ENCODE data around the genes AKTIP, IRX6 and MMP2.

DNA sequence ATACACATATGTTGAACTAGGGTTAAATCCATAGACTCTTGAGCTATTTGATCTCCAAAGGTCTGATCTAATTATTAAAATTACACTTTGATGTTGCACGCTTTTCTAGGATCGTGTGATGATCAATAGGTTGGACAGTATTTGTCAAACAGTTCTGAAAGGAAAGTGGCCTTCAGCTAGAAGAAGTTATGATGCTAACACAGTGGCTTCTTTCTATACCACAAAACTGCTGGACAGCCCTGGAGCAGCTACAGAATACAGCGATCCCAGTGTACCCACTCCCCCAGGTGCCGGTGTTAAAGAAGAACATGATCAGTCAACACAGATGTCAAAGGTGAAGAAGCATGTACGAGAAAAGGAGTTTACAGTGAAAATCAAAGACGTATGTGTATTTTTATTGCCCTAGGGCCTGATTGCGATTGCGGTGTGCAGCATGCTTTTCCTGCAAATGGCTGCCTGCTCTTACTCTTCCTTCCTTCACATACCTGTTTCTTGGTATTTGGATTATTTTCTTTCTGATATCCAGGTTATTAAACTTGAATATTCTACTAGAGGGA is 126.6 kb upstream of the RBL2 start:
- PRO-cap = no peak
- RAMPAGE, long total RNA, 2 experiments = no peak in any of the 2 experiments

GRCh38 chr16:53502186-53503402 is at the start of gene AKTIP:
AKTIP (minus strand) TSS chr16:53503209.
- PRO-cap = bidirectional peak, plus-strand start at chr16:53503026, minus-strand start at chr16:53503008; bidirectional peak, plus-strand start at chr16:53503635, minus-strand start at chr16:53503226
- RAMPAGE, long total RNA, 2 experiments = start-site peak on the minus strand in 2 of 2 experiments, at chr16:53503196-53503237 at its widest, 287 to 298 reads per replicate

DNA sequence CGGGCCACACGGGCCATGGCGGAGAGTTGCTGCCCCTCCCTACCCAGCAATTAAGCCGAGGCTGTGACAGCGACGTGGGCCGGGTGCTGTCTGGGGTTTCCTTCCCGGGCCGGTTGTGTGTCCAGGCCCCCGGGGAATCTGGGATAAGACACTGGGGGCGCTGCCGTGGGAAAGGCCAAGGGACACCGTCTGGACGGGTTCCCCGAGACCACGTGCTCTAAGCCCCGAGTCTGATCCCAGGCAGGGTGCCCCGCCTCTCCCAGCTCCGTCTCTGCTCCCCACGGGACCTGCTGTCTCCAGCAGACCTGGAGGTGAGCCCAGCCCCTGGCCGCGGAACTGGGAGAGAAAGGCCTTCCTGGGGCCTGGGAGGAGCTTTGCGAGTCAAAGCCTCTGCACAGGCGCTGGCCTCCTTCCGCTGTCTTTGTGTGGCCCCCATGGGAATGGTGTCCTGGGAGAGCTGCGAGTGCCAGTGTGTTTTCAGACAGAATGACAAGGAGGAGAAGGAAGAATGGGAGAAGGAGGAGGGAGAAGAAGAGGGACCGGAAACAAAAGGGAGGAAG is 92.2 kb downstream of the IRX3 start:
- PRO-cap = no peak
- RAMPAGE, long total RNA, 2 experiments = no peak in any of the 2 experiments

GRCh38 chr16:54265480-54265612 is 21.2 kb downstream of the IRX3 start:
- PRO-cap = no peak
- RAMPAGE, long total RNA, 2 experiments = no peak in any of the 2 experiments

DNA sequence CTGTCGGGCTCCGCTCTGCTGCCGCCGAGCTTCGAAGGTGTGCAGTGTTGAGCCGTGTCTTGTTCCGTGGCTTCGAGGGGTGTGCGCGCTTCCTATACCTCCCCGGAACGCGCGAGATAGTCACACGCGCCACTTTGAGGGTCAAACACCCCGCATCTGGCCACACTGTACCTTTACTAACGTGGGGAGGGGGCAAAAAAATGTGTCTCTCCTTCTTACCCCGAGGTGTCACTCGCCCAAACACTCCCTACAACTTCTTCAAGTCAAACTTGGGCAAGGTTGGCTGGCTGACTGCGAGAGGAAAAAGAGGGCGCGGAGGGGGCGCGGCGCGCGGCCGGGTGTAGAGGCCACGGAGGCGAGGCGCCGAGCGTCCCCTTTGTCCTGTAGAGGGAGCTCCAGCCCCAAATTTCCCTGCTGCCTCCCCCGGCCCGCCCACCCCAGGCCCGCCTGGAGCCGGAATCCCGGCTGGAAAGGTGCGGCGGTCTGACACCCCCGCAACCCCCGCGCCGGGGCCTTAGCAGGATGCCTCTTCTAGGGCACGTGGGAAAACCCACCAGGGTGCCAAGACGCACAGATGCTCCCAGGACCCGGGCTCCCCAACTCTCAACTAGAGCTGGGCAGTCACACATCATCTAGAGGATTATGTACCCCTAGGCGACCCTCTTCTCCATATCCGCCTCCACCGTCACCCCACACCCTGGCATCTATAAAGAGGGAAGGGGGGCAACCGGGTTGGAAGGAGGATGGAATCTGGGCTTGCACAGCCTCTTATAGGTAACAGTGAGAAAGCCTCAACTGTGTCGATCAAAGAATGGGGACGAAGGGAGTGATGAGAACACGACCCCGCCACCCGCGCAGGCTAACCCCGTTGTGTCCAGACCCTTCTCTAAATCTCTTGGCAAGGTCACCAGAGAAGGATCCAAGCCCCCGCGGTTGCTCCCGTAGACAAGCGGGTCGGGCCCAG is 4.2 kb downstream of the IRX3 start:
- PRO-cap = unidirectional peak, plus-strand start at position 458 of the sequence; unidirectional peak, plus-strand start at position 543 of the sequence
- RAMPAGE, long total RNA, 2 experiments = no peak in any of the 2 experiments

GRCh38 chr16:54291175-54291607 is 4.6 kb upstream of the IRX3 start:
- PRO-cap = no peak
- RAMPAGE, long total RNA, 2 experiments = no peak in any of the 2 experiments

GRCh38 chr16:54370682-54371079 is 84.1 kb upstream of the IRX3 start:
- PRO-cap = no peak
- RAMPAGE, long total RNA, 2 experiments = no peak in any of the 2 experiments

DNA sequence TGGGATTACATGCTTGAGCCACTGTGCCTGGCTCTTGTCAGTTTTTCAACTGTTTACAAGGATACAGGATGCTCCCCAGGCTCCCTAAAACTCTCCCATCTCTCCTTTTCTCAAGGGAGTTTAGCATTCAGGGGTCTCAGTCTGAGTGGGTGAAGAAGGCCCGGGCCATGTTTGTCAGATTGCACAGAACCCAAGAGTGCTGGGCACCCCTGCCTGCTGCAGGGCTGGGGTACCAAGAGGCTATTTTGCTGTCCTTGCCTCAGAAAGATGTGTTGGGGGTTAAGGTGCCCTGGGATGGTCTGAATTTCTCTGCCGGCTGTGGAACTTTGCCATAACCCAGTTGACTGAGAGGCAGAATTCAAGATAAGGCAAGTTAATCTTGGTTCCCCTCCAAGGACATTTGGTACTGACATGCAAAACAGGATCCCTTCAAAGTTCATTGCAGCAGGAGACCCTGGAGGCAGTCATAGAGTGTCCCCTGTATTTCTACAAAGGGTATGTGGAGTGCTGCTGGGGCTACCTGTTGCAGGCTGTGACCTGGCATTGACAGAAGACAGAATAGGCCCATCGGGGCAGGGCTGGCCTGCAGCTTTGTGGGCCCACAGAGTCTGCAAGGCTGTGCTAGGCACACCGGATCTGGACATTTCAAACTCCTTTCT is 135.5 kb upstream of the IRX3 start:
- PRO-cap = unidirectional peak, plus-strand start at position 439 of the sequence
- RAMPAGE, long total RNA, 2 experiments = no peak in any of the 2 experiments

DNA sequence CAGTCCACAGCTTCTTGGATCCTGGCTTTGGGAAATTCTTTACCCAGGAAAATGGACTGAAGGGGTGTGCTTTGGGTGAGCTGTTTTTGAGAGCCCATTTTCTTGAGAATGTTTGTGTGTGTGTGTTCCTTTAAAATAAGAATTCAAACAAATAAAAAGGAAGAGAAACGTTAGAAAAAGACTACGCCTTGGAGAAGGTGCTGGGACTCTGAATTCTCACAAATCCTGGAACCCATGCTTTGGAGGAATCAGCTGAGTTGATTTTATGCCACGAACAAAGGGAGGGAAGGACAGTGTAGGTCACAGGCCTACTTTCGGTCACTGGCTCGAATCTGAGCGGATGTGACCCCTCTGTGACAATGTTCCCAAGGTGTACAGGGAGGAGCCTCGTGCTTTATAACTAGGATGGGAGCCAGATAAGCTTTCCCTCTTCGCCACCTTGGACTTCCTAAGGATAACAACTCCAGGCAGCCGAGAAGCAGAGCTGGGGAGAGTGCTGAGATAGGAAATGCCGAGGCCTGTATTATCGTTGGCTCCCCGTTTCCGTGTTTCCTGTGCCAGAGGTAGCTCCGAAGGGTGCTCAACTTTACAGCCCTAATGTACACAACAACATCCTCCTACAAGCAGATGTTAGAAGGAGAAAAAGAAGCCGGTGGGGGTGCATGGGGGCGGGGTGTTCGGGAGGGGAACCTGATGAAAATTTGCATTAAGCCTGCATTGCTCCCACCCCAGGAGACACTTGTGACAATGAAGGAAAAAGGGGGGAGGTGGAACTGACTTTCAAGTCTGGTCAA is 217.7 kb upstream of the IRX3 start:
- PRO-cap = no peak
- RAMPAGE, long total RNA, 2 experiments = no peak in any of the 2 experiments

DNA sequence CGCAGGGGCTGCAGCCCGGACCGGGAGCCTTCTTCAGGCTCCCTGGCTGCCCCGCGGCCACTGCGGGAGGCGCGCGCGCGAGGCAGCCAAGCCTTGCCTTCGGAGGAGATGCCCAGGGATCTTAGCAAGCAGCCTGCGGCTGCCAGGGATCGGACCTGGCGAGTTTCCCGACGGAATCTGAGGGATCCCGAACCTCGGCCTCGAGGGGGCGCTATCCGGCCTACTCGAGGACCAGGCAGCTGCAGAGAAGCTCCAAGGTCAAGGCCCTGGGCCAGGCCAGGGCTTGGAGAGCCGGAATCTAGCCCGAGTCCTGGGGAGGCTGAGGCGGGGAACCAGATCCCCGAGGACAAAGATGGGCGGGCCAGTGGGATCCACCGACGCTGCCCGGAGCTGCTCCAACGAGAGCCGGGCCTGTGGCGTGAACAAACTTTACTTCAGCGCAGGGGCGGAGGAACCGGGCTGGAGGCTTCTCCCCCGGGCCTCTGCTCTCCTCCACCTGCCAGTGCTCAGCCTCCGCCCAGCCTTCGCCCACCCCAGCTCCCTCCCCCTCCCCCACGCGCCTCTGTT is at the start of gene IRX6:
Gene IRX6 (plus strand): TSS at position 499 of the 567 bp plus-strand sequence.
- PRO-cap = no peak
- RAMPAGE, long total RNA, 2 experiments = no peak in any of the 2 experiments

GRCh38 chr16:55478527-55479828 is at the start of gene MMP2:
MMP2 (plus strand) TSS chr16:55479198.
- PRO-cap = bidirectional peak, plus-strand start at chr16:55479259, minus-strand start at chr16:55479039
- RAMPAGE, long total RNA, 2 experiments = no peak in any of the 2 experiments

- PRO-cap = no peak
- RAMPAGE, long total RNA, 2 experiments = no peak in any of the 2 experiments
Observed at GRCh38 chr16:56264199-56264552, 72.9 kb downstream of the GNAO1 start.

GRCh38 chr16:56269185-56270414 is 78.3 kb downstream of the GNAO1 start:
- PRO-cap = bidirectional peak, plus-strand start at chr16:56269988, minus-strand start at chr16:56269849
- RAMPAGE, long total RNA, 2 experiments = no peak in any of the 2 experiments

- PRO-cap = no peak
- RAMPAGE, long total RNA, 2 experiments = no peak in any of the 2 experiments
Observed at GRCh38 chr16:56317959-56318746, 107.2 kb downstream of the AMFR start.

GRCh38 chr16:56372927-56373287 is 52.4 kb downstream of the AMFR start:
- PRO-cap = no peak
- RAMPAGE, long total RNA, 2 experiments = no peak in any of the 2 experiments

GRCh38 chr16:56470259-56470911 is 19.0 kb downstream of the OGFOD1 start:
- PRO-cap = no peak
- RAMPAGE, long total RNA, 2 experiments = no peak in any of the 2 experiments

GRCh38 chr16:56576775-56577590 is 12.1 kb downstream of the MT4 start:
- PRO-cap = no peak
- RAMPAGE, long total RNA, 2 experiments = no peak in any of the 2 experiments

DNA sequence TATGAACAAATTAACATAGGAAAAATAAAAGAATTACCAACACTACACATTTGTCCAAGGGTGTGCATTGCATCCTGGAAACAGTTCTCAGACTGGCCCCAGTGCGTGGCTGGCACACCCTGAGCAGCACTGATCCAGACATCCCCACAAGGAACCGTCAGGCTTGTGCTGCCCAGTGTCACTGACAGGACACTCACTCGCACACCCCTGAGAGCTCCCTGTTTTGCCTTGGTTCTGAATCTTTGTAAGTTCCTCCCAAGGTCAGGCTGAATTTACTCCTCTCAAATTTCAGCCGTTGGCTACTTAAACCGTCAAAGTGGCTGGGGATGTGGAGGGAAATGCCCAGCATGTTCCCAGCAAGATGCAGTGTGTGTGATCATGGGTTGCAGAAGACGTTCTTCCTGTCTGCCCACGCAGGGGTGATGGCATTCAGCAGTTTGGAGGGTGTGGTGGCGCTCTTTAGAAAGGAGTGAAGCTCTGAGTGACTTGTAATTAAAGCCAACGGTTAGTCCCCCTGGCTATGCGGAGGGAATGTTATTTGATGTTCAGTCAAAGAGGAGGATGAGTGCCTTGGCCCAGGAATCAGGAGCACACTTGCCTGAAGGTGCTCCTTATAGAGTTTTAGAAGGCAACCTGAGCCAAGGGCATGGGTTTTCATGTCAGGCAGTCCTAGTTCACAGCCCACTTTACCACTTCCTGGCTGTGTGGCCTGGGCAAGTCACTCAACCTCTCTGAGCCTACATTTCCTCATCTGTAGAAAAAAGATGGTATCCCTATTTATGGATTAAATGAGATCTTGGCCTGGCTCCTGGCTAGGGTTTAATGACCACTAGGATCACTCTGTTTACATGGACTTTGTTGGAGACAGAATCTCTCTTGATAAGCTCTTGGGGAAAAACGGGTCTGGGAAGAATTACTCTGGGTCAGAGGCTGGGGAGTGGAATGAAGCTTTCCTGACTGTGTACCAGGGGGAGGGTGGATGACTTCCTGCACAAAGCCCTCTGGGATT is 2.0 kb downstream of the MT2A start:
- PRO-cap = bidirectional peak, plus-strand start at position 435 of the sequence, minus-strand start at position 394 of the sequence
- RAMPAGE, long total RNA, 2 experiments = no peak in any of the 2 experiments

DNA sequence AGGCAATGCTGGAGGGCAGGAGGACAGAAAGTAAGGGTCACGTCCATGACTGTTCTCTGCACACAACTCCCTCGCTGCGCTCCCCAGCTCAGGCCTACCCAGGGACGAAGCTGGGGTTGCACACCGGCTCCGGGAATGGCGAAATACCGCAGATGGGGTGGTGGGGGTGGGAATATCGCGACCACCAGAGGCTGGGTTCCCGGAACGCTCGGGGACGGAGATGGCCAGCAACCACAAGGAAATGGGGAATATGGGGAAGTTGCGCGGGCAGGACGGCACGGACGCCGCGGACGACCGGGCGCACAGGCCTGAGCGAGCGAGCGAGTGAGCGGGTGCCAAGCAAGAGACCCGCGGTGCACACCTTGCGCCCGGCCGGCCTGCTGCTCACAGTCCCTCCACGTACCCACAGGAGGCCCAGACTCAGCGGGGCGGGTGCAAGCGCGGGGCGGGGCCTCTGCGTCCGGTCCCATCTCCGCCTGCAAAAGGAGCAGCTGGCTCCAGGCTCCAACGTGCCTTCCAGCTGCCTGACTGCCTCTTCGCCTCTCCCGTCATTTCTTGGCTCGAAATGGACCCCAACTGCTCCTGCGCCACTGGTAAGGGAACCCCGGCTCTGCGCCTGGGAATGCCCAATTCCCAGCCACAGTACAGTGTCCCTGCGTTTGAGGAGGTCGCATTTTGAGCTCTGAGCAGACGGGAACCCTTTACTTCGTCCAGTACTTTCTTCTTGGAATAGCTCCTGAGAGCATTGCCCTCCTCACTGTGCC is 8.4 kb upstream of the MT1E start:
- PRO-cap = bidirectional peak, plus-strand start at position 507 of the sequence, minus-strand start at position 405 of the sequence
- RAMPAGE, long total RNA, 2 experiments = start-site peak on the plus strand in 2 of 2 experiments, centred at positions 493 to 503 of the sequence, 38 to 170 reads per replicate

DNA sequence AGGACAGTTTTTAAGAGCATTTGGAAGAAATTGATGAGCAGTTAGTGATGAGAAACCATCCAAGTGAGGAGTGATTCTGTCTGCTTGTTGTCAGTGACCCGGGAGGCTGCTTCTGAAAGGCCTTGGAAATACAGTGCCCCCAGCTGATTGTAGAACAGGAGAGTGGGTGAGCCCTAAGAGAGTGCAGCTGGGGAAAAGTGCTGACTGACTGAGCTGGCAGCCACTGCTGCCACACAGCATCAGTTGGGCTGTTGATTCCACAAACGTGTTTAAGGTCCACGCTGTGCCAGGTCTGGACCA is 18.8 kb downstream of the NUP93 start:
- PRO-cap = no peak
- RAMPAGE, long total RNA, 2 experiments = no peak in any of the 2 experiments